Epithelial cell of proximal tubule (primary cell): ENCODE measurements around the genes KLHL20 and SEC16B.

GRCh38 chr1:173443645-173444440 lies 33.3 kb upstream of the PRDX6 start:
- RAMPAGE, long total RNA: no peak
- RRBS: no CpG with 5 or more reads among the region's 5 CpGs

GRCh38 chr1:173714693-173715842 lies at the start of gene KLHL20:
Gene KLHL20, plus strand, starts transcription at chr1:173714981.
- RAMPAGE, long total RNA: no peak
- RRBS: 1% methylated on average over 12 of the region's 53 CpGs

DNA sequence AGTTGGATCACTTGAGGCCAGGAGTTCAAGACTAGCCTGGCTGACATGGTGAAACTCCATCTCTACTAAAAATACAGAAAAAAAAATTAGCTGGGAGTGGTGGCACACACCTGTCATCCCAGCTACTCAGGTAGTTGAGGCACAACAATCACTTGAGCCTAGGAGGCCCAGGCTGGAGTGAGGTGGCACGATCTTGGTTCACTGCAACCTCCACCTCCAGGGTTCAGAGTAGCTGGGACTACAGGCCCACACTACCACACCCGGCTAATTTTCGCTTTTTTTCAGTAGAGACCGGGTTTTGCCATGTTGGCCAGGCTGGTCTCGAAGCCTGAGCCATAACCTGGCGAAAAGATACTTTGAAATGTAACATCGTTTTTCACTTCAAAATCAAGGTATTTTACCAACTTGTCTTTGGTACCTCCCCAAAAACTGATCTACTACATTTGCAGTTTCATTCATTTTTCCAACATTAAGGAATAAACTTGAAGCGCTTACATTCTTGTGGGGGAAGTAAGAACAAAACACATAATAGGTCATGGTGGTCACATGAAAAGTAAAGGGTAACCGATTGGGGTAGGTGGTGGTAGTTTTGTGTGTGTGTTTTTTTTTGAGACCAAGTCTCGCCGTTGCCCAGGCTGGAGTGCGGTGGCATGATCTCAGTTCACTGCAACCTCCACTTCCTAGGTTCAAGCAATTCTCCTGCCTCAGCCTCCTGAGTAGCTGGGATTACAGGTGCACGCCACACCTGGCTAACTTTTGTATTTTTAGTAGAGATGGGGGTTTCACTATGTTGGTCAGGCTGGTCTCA lies 6.3 kb upstream of the ZBTB37 start:
- RAMPAGE, long total RNA: no peak
- RRBS: no CpG with 5 or more reads among the region's 13 CpGs

DNA sequence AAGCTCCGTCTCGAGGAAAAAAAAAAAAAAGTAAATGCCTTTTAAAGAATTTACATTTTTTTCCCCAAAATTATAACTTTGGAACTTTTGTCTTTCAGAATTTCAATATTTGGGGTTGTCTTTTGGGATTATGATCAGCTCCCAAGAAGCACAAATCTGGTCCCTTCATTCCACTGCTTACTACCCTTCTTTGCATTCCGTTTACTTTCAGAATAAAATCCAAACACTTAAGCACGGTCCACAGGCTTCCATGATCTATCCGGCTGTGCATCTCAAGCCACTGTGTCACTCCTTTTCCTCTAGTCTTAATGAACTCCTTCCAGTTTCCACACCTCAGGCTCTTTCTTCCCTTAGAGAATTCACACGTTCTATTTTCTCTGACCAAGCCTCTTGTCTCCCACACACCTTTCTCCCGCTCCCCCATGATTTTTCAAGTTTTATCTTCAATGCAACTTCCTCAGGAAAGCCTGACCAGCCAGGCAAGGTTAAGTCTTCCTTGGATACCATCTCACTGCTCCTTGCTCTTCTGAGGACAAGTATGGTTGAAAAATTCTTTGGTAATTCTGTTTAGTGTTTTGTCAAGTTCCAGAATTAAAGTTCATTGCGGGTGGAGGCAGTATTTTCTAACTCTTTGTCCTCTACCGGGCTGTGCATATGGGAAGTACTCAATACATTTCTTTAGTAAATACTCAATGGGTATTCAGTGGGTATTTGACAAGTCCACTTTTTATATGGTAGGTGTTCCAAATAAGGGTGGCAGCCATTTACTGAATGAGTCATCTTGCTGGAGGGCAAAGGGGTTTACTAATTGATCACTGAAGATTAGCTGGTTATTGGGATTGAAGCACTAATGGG lies 11.6 kb upstream of the SERPINC1 start:
- RAMPAGE, long total RNA: no peak
- RRBS: no CpG with 5 or more reads among the region's 9 CpGs

GRCh38 chr1:173937182-173937747 lies 20.1 kb upstream of the SERPINC1 start:
- RAMPAGE, long total RNA: no peak
- RRBS: no CpG with 5 or more reads among the region's 1 CpG

DNA sequence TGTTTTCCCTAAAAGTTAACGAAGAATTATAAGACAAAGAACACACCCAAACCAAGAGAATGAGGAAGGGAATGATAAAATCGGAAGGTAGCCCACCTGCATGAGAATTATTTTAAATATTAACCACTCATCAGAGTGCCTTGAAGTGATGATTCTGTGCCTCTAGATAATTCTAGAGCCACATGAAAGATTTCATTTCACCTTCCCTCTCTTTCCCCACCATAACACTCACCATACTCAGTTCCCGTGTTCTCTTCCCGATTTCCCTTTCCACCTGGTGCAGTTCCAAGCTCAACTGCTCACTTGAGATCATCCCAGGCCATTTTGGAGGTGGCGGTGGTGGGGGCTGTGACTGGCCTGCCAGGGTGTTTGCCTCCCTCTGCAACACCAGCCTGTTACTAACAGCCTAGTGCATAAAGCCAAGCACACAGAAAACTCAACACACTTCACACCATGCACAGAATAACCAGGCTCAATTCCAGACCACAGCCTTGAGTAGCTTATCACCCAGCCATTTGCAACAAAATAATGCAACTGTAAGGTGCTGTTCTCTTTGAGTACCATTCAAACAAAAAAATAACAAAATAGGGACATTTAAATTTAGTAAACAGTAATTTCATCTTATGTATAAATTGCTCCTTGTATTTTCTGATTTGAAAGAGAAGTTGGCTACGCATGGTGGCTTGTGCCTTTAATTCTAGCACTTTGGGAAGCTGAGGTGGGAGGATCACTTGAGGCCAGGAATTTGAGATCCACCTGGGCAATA lies 26.3 kb upstream of the SERPINC1 start:
- RAMPAGE, long total RNA: no peak
- RRBS: no CpG with 5 or more reads among the region's 6 CpGs

GRCh38 chr1:174018391-174019032 lies 3.6 kb downstream of the RC3H1 start:
- RAMPAGE, long total RNA: no peak
- RRBS: no CpG with 5 or more reads among the region's 2 CpGs

DNA sequence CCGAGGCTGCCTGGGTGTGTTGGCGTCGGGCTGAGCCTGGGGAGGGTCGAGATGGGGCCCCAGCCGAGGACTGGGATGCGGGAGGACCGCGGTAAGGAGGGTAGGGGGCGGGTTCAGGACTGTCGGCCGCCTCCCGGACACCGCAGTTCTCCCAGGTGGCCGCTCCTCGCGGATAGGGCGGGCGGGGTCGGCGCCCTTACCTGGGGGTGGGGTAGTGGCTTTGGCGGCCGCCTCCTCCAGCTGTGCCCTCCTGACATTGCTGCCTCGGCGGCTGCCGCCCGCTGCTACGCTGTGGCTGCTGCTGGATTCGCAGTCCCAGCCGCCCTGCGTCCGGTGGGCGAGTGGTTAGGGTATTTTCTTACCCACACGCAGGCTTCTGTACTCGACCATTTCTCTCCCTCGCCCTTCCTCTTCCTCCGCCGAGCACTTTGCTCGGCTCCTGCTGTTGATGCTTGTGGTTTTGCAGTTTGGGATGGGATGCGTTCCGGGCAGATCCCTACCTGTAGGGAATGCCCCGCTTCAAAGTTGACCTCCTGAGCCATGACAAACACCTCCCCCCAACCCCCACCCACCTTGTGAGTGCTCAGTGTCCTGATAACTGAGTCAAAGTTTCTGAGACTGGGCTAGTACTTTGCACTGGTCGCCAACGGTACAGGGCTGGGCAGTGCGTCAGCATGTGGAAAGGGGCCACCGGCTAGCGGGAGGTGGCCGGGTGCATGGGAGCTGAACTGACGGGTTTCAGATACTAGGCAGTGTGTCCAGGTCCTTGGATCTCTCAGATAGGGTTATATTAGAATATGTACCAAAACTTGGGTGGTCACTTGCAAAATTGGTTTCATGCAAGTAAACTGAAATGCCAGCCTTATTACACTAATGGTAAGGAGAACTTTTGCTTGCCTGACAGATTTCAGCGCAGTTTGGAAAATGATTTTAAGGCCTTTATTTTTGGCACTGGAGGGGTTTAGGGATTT lies 682 bp downstream of the RABGAP1L start:
- RAMPAGE, long total RNA: no peak
- RRBS: no CpG with 5 or more reads among the region's 49 CpGs

GRCh38 chr1:174471739-174472365 lies 24.1 kb downstream of the GPR52 start:
- RAMPAGE, long total RNA: no peak
- RRBS: no CpG with 5 or more reads among the region's 4 CpGs

DNA sequence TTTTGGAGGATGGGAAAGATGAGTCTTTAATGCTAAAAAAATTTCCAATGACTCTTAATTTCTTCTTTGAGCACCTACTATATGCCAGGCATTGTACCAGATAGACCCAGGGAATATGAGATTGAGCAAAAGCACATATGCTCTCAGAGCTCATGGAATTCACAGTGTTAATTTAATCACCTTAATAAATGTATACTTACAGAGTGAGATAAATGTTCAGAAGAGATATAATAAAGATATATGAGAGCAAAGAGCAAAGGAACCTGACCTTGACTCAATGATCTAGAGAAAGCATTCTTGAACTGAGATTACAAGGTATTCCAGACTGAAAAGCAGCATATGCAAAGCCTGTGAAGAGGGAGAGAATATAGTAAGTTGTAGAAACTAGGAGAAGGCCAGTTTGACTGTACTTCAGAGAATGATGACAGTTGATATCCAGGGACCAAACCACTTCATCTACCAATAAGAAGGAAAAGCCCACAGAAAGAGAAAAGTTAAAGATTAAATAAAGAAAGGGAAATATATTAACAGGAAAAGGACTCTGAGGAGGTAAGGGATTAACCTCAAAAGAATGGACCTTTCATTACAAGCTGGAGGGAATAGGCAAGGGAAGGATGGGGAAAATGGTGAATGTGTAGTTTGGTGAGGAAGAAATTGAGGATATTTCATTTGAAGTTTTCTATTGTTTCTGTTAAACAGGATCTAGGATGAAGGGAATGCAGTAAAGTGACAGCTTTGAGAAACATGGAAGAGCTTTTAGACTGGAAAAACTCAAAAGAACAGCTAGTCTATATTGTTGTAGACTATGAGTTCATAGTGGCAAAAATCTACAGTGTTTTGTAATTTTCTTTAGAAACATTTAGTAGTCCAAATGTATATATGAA lies 180.2 kb upstream of the CACYBP start:
- RAMPAGE, long total RNA: no peak

- RAMPAGE, long total RNA: no peak
- RRBS: no CpG with 5 or more reads among the region's 2 CpGs
Observed at GRCh38 chr1:174965590-174965932, 34.2 kb upstream of the CACYBP start.

- RAMPAGE, long total RNA: no peak
- RRBS: no CpG with 5 or more reads among the region's 9 CpGs
Observed at GRCh38 chr1:174968610-174969471, 30.9 kb upstream of the CACYBP start.

DNA sequence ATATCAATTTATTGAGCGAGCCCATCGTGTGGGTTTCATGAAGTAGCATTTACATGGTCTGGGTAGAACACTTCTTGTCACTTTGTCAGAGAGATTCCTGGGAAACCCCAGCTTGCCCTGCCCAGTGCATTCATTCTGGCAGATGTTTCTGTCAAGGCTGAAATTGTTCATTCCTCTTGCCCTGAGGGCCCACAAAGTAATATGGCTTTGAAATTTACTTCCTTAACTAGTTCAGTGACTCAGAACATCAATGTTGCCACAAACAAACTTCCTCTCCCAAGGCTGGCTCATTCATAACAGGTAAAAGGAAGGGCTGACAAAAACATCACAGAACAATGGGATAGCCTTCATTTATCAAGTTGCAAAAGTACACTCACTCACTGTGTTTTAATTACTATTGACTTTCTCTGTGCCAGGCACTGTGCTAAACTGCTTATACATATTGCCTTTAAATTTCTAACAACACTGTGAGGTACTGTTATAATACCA lies 5.0 kb upstream of the KIAA0040 start:
- RAMPAGE, long total RNA: no peak
- RRBS: no CpG with 5 or more reads among the region's 2 CpGs

- RAMPAGE, long total RNA: no peak
- RRBS: no CpG with 5 or more reads among the region's 4 CpGs
Observed at GRCh38 chr1:175419014-175419438, 226.4 kb upstream of the KIAA0040 start.

GRCh38 chr1:176131911-176132765 lies 74.9 kb downstream of the COP1 start:
- RAMPAGE, long total RNA: no peak
- RRBS: no CpG with 5 or more reads among the region's 7 CpGs

- RAMPAGE, long total RNA: no peak
- RRBS: no CpG with 5 or more reads among the region's 3 CpGs
Observed at GRCh38 chr1:176694120-176694407, 231.1 kb downstream of the PAPPA2 start.

- RAMPAGE, long total RNA: no peak
- RRBS: no CpG with 5 or more reads among the region's 6 CpGs
Observed at GRCh38 chr1:177961145-177961919, 8.5 kb downstream of the SEC16B start.

GRCh38 chr1:177969697-177970485 lies at the start of gene SEC16B:
Gene SEC16B, minus strand, starts transcription at chr1:177970058.
- RAMPAGE, long total RNA: no peak
- RRBS: no CpG with 5 or more reads among the region's 14 CpGs

GRCh38 chr1:178179978-178180613 lies 86.2 kb downstream of the RASAL2 start:
- RAMPAGE, long total RNA: no peak
- RRBS: no CpG with 5 or more reads among the region's 9 CpGs

- RAMPAGE, long total RNA: no peak
- RRBS: no CpG with 5 or more reads among the region's 1 CpG
Observed at GRCh38 chr1:178339838-178340170, 157.0 kb downstream of the CLEC20A start.